Thoracic aorta endothelial cell (primary cell): ENCODE results near the genes BARX1 and FBP1.

GRCh38 chr9:93955063-93956108 lies at the start of gene BARX1:
TSS of gene BARX1 (minus strand) at chr9:93955355.
- CAGE, long polyA plus RNA: no peak

DNA sequence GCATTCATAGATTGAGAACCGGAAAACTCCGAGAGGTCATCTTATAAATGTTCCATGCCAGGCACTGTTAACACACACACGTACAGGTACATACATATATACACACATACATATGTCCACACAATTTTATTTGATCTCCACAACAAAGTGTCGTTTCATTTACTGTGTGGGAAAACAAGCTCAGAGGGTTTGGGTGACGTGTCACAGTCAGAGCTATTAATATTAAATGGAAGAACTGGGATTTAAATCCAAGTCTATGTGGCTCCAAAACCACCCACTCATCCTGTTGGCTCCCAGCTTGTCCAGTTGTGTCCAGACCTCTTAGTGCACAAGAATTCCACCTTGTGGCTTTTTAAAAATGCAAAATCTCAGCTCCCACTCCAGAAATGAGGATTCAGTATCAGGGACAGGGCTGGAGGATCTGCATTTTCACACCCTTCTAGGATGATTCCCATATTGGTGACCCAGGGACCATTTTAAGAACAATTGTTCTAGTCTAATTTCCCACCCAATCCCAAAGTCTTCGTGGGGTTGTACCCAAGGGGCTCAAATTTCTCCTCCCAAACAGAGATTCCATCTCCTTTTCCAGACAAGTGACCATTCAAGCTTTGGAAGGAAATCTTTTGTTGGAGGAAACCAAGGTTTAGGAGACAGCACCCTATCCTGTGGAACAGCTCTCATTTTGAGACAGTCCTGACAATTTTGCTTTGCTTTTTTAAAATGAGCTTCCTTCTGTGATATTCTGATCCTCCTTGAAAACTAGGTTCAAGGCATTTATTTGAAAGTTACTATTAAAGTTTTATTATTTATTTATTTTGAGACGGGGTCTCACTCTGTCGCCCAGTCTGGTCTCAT lies 52.1 kb upstream of the PTPDC1 start:
- CAGE, long polyA plus RNA: no peak

DNA sequence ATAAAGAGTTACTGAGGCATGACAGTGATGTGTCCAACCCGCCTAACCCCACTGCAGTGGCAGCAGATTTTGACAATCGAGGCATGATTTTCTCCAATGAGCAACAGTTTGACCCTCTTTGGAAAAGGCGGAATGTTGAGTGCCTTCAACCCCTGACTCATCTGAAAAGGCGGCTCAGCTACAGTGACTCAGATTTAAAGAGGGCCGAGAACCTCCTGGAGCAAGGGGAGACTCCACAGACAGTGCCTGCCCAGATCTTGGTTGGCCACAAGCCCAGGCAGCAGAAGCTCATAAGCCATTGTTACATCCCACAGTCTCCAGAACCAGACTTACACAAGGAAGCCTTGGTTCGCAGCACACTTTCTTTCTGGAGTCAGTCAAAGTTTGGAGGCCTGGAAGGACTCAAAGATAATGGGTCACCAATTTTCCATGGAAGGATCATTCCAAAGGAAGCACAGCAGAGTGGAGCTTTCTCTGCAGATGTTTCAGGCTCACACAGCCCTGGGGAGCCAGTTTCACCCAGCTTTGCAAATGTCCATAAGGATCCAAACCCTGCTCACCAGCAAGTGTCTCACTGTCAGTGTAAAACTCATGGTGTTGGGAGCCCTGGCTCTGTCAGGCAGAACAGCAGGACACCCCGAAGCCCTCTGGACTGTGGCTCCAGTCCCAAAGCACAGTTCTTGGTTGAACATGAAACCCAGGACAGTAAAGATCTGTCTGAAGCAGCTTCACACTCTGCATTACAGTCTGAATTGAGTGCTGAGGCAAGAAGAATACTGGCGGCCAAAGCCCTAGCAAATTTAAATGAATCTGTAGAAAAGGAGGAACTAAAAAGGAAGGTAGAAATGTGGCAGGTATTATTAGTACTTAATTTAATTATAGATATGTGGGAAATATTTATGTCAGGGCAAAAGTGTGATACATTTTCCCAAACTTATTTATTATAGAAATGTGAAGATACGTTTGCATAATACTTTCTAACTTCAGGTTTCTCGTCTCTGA lies 13.8 kb downstream of the PTPDC1 start:
- CAGE, long polyA plus RNA: no peak

GRCh38 chr9:94107915-94108884 lies 23.9 kb downstream of the PTPDC1 start:
- CAGE, long polyA plus RNA: no peak

- CAGE, long polyA plus RNA: no peak
Observed at GRCh38 chr9:94139459-94140486, 55.5 kb downstream of the PTPDC1 start.

DNA sequence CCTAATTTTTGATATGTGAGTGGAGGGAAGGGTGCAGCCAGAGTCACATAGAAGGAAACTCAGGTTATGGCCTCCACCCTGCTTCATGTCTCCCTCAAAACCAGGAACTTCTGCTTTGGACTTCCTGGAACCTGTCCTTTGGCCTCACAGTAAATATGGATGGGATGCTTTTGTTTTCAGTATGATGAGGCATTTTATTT lies 19.0 kb downstream of the ZNF169 start:
- CAGE, long polyA plus RNA: no peak

DNA sequence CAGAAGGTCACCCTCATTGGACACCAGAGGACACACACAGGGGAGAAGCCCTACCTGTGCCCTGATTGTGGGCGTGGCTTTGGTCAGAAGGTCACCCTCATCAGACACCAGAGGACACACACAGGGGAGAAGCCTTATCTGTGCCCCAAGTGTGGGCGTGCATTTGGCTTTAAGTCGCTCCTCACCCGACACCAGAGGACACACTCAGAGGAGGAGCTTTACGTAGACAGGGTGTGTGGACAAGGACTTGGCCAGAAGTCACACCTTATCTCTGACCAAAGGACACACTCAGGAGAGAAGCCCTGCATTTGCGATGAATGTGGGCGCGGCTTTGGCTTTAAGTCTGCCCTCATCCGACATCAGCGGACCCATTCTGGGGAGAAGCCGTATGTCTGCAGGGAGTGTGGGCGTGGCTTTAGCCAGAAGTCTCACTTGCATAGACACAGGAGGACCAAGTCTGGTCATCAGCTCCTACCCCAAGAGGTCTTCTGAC lies 27.5 kb downstream of the NUTM2F start:
- CAGE, long polyA plus RNA: no peak

DNA sequence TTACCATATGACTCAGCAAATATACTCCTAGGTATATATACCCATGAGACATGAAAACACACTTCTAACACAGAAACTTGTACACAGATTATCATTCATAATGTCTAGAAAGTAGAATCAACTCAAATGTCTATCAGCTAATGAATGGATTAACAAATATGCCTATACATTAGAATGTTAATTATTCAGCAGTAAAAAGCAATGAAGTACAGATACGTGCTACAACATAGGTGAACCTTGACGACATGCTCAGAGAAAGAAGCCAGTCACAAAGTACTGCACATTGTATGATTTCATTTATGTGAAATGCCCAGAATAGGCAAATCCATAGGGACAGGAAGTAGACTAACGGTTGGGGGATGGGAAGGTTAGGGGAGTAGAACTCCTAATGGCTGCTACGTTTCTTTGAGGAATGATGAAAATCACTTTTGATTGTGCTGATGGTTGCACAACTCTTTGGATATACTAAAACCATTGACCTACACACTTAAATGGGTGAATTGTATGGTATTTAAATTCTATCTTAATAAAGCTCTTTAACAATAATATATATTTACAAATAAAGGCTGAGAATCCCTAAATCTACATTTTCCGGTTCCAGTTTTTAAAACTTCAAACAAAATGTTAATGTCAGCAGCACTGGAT lies 75.4 kb downstream of the MFSD14B start:
- CAGE, long polyA plus RNA: no peak

DNA sequence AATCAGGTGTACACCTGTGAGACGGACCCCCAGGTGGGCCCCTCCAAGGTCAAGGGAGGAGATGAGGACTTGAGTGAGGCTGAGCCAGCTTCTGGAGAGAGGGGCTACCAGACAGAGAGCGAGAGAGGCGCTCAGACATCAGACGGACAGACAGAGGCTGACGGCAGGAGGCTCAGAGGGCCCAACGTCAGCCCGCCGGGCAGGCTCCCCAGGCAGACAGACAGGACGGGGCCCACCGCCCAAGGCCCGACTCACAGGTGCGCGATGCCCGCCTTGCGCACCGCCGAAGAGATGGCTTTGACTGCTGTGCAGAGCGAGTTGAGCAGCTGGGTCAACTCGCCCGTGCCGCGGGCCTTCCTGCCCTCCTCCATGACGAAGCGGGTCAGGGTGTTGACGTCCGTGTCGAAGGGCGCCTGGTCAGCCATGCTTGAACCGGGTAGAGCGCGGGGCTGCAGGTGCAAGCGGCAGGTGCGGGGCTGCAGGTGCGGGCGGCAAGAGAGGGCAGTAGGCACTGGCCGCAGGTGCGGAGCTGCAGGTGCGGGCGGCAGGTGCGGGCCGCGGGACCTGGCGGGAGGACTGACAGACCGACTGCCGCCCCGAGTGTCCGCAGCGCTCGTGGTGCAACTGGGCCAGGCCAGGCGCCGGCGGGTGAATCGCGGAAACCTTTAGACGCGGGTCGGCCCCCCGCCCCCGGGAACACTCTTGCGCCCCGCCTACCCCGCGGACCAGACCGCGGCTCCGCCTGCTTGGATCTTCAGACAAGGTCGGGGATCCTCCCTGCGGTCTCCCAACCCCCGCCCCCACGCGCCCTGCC lies at the start of gene FBP1:
Gene FBP1 (minus strand): TSS at position 633 of the 814 bp plus-strand sequence.
- CAGE, long polyA plus RNA: no peak

- CAGE, long polyA plus RNA: no peak
Observed at GRCh38 chr9:94799698-94800518, 73.4 kb downstream of the AOPEP start.

GRCh38 chr9:94805474-94806061 lies 79.1 kb downstream of the AOPEP start:
- CAGE, long polyA plus RNA: no peak

GRCh38 chr9:94819018-94819756 lies 92.7 kb downstream of the AOPEP start:
- CAGE, long polyA plus RNA: no peak

DNA sequence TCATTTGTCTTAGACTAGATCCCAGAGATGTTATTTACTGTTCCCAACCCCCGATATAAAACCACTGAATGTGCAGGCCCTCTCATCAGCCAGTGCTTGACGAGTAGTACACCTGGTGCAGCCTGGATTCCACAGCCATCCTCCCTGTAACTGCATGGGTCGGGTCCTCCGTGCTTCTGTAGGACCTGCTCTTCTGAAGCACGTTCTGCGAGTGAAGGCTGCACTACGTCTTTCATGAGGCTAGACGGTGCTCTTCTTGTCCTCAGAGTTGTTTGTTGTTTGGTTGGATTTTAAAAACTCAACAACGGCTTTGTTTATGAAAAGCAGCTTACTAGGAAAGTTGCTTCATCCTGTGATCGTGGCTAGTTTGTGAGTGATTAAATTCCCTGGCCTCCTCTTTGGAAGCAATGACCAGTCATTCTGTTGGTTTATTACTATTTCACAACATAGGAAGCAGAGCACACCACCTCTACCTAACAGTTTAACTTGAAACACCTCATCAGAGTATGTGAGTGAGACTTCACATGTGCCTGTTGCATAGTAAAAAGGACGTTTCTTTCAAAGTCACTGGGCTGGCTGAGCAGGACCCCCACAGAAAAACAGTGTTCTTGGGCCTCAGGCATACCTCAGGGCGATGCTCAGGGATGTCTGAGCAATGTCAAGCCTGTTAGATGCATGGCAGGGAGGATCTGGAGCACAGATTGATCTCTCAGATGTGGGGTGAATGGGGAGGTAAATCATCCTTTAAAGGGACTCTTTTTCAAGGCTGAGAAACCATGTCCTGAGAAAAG lies 135.4 kb downstream of the AOPEP start:
- CAGE, long polyA plus RNA: no peak

DNA sequence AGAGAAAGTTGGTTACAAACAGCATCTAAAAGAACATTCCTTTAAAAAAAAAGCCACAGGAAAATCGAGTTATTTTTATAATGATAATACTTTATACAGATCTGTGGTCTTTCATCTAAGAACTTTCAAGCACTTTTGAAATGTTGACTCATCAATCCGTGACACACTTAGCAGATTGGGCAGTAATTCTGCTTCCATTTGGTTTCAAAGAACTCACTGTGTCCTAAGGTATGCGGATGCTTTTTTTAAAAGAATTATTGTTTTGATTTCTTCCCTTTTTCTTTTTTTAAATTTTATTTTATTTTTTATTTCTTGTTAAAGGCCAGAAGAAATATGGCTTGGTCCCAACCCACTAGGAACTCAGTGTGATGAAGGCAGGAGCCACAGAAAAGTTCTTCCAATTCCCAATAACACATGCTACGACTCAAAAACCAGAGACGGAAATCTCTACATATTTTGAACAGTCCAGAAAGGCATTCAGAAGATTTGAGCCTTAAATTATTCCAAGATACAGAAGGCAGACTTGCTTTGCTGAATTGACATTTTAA lies 147.9 kb downstream of the AOPEP start:
- CAGE, long polyA plus RNA: no peak

- CAGE, long polyA plus RNA: no peak
Observed at GRCh38 chr9:94907750-94908722, 181.5 kb downstream of the AOPEP start.

- CAGE, long polyA plus RNA: no peak
Observed at GRCh38 chr9:94921748-94922098, 195.2 kb downstream of the AOPEP start.

DNA sequence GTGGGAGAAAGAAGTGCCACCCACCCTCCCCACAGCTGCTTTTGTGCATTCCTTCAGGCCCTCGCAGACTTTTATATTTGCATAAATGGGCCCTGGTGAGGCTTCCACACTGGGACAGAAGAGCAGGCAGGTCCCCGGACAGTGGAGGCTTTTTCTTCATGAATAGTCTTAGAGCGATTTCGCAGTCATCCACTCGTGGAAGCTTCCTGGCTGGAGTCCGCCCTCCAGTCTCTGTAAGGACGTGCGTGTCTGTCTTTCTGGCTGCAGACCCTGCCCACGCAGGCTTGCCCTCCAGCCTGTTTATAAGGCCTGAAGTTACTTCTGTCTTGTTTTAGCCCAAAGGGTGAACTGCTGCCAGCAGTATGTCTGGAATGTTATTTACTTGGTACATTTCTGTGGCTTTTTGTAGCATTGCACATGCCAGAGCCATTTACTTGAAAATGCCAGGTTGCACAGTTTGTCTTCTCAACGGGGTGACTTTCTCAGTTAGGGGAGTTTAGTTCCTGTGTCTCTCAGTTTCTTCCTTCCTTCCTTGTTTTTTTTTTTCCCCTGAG lies 195.7 kb downstream of the AOPEP start:
- CAGE, long polyA plus RNA: no peak

- CAGE, long polyA plus RNA: no peak
Observed at GRCh38 chr9:94925569-94926466, 199.3 kb downstream of the AOPEP start.

- CAGE, long polyA plus RNA: no peak
Observed at GRCh38 chr9:94936431-94936838, 209.9 kb downstream of the AOPEP start.

GRCh38 chr9:95009019-95009868 lies 282.7 kb downstream of the AOPEP start:
- CAGE, long polyA plus RNA: no peak